Left colon (tissue), 1 donor: ENCODE results near the gene KMT2E.

DNA sequence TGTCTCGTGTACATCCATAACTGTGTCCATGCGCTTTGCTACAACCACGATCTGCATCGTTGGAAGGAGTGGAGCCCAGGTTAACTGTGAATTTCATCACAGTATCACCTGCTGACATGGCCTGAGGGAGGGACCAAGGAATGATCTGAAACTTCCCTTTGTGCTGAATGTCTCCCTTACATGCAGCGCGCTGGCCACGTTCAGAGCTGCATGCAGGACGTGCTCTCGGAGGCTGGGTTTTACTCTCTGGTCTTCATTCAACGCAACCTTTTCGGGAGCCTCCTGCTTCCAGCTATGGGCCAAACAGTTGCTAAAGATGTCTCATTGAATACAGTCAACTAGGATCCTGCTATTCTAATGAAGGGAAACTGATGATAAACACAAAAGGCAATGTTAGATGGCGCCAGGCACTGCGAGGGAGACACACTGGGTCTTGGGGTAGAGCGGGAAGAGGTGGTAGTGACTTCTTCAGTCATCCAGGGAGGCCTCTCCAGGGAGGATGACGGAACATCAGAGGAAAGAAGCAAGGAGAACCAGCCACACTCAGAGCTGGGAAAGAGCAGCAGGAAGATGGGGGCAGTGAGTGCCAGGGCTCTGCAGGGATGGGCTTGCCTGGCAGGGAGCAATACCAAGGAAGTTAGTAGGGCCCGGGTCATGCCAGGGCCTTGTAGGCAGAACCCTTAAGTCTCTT is 222.5 kb downstream of the CUX1 start:
- PRO-cap, result no peak

GRCh38 chr7:102064283-102065175 is 222.1 kb upstream of the SH2B2 start:
- PRO-cap, result no peak

DNA sequence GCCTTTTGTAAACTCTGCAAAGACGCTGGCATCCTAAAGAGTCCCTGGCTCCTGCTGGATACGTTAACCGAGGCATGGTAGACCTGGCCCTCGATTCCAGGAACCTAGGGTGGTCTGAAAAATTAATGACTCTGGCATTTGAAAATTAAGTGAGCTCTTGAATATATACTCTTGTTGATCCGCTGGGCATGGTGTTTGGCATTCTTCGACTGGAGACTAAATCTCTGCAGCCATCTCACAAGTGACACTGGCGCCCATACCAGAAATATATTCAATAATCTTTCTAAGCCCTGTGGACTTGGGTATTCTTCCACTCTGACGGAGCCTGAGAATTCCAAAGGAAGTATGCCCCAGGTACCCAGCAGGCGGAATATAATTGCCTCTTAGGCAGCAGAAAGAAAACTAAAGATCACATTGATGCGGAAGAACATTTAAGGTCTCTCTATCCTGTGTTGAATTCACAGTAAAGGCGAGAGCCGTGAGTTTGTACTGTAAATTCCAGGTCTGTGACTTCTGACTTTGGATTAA is 191.1 kb upstream of the SH2B2 start:
- PRO-cap, result no peak

GRCh38 chr7:102111025-102111978 is 175.4 kb upstream of the SH2B2 start:
- PRO-cap, result no peak

DNA sequence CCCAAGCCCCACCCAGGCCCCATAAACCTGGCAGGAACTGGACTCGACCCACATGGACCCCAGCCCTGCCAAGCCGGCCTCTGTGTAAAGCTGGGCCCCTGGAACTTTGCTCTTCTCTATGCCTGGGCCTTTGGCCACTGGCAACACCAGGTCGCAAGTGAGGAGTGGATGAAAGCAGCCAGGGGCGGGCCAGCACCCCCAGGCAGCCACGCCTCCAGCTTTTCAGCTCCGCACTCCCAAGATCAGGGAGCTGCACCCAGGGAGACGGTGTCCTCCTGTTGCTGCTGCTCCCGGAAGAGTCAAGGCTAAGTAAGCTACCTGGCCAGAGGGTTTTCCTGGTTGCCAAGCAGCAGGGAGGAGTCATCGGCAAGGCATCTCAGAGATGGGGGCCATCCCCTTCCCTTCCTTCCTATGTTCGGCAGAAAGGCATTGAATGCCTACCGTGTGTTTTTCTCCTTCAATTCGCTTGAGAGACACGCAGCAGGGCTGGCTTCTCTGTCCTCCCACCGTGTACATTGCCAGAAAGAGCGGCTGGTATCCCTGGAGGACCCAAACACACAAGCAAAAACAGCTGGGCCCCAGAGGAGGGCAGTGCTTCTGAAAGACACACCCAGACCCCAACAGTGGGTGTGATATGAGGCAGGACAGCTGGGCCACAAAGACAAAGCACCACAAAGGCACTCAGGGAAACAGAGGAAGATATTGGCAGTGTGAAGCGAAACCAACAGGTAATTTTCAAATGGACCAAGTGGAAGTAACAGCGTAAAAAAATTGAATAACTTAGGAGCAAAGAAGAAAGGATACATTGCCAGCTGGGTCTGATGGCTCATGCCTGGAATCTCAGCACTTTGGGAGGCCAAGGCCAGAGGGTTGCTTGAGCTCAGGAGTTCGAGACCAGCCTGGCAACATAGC is 133.2 kb upstream of the SH2B2 start:
- PRO-cap, result no peak

DNA sequence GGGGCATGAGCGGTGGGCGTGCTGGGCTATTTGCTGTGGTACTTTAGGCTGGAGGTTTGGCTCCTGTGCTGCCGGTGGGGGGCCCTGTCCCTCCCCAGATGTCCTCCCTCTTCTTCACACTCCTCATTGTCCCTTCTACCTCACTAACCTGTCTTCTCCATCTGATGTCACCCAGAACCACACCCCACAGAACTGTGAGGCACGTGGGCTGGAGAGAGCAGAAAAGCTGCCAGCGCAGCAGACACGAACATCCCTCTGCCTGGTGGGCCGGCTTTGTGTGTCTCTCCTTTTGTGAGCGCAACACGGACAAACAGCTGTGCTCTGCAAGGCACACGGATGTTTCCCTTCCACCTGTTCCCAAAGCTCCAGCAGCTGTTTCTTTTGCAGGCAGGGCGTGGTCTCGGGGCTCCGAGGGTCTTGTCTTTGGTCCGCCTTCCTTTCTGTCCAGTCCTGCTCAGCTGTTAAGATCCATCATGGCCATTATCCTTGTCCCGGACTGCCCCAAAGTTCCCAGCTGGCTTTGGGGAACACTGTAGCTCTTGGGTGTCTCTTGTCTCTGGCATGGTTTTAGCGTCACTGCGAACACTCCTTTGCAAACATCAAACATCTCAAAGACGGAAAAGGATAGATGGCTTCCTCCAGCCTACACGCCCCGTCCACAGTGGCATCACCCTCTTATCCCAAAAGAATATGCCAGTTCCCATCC is 32.7 kb upstream of the SH2B2 start:
- PRO-cap, result no peak

- PRO-cap, result no peak
Measured at GRCh38 chr7:102822201-102822708, 73.5 kb downstream of the FAM185A start.

DNA sequence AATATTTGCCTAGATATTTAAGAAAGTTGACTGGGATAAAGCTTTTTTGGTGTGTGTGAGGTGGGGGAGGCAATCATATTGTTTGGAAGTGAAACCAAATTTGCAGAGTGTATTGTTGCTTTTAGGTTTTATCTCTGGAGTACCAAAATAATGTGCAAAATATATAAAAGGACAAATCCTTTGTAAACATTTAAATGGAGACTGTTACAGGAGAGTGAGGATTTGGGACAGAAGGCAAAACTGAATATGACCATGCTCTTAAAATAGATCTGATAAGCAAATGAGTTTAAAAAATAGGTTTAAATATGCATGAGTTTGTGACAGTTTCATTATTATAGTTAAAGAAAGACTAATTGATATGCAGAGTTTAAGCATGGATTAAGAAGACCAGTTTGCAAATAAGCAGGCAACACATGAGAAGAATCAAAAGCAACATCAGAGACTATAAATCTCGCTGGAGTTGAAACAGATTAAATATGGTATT is 699 bp downstream of the LRRC17 start:
- PRO-cap, result no peak

DNA sequence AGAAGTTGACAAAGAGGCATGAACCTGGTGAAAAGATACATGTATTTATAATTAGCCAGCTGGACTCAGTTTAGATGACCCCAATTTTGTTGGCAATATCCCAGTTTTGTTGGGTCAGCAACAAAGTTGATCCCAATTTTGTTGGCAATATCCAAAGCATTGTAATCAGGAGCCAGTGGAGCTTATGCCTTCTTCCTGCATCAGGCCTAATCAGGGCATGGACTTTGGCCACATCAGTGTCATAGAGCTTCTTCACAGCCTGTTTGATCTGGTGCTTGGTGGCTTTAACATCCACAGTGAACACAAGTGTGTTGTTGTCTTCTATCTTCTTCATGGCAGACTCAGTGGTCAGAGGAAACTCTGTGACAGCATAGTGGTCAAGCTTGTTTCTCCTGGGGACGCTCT is 3.0 kb upstream of the NAPEPLD start:
- PRO-cap, result bidirectional peak, plus-strand start at position 260 of the sequence, minus-strand start at position 204 of the sequence

DNA sequence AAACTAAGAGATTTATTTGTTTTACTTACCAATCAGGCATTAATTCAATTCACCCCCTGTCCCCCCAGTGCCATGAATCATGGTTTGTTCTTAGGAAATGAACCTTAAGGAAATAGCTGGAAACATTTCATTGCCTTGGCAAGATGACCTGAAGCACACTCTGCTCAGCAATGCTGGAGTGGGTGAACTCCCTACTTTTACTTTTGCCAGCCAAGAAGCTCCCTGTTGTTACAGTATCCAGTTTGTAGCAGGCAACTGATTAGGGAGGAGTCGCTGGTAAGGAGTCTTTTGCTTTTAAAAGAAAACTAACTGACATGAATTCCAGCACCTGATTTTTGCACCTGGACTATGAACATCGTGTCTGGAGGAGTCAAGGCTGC is 13.7 kb upstream of the NAPEPLD start:
- PRO-cap, result no peak

- PRO-cap, result no peak
Measured at GRCh38 chr7:103445137-103445876, 700 bp downstream of the SLC26A5 start.

- PRO-cap, result no peak
Measured at GRCh38 chr7:103660387-103660704, 214.3 kb upstream of the SLC26A5 start.

GRCh38 chr7:104130176-104131244 is 77.3 kb downstream of the ORC5 start:
- PRO-cap, result no peak

DNA sequence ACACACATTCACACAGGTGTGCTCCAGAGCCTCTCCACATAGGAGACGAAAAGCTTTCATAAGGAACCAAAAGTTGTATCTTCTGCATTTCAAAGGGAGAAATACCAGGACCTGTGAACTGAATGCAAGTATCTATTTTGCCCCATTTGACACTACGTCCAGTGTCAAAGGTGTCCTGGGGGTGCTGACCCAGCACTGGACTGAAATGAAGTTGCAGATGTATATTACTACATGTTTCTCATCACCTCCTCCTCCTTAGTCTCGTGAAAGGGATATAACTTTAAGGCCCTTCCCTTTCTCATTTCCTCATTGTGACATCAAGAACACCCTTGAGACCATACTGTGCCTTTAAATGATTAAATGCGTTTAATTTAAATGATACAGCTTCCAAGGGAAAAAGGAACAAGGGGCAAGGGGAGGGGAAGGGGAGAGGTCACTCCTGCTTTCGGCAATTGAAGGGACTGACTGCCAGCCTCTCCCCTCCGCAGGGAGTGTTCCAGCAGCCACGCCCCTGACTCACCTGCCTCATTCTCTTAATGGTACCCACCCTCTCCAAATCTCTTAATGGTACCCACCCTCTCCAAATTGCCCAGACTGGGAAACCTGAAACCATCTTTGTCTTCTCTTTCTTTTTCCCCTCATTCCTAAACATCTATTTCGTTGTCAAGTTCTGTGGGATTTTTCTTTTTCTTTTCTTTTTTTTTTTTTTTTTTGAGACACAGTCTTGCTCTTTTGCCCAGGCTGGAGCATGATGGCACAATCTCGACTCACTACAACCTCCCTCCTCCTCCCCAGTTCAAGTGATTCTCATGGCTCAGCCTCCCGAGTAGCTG is 80.4 kb upstream of the KMT2E start:
- PRO-cap, result unidirectional peak, minus-strand start at position 202 of the sequence; unidirectional peak, minus-strand start at position 257 of the sequence

- PRO-cap, result unidirectional peak, minus-strand start at chr7:105010898
Measured at GRCh38 chr7:105010786-105011193, 3.2 kb upstream of the KMT2E start.

GRCh38 chr7:105012316-105013118 is 1.5 kb upstream of the KMT2E start:
- PRO-cap, result bidirectional peak, plus-strand start at chr7:105012748, minus-strand start at chr7:105012581; bidirectional peak, plus-strand start at chr7:105012899, minus-strand start at chr7:105012815; bidirectional peak, plus-strand start at chr7:105013199, minus-strand start at chr7:105013047

- PRO-cap, result bidirectional peak, plus-strand start at chr7:105014205, minus-strand start at chr7:105014086
Measured at GRCh38 chr7:105014167-105014475, at the start of gene KMT2E. Gene KMT2E, plus strand, starts transcription at chr7:105014205.

DNA sequence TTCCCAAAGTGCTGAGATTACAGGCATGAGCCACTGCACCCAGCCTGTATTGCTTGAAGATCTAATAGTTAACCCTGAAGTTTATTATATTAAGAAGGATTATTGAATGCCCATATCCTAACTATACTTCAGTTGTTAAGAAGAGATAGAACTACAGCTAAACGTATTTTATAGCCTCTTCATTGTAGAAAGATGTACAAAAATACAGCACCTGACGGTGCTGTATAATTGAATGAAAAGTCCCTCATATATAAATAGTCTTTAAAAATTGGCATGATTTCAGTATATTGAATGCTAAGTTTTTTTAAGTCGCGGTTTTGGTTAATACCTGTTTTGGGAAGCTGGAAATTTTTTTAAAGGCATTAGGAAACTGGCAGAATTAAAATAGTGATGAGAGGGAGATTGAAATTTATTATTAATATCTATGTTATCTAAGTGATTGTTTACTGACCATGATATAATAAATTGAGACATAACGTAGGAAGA is 38.9 kb downstream of the KMT2E start:
- PRO-cap, result no peak

DNA sequence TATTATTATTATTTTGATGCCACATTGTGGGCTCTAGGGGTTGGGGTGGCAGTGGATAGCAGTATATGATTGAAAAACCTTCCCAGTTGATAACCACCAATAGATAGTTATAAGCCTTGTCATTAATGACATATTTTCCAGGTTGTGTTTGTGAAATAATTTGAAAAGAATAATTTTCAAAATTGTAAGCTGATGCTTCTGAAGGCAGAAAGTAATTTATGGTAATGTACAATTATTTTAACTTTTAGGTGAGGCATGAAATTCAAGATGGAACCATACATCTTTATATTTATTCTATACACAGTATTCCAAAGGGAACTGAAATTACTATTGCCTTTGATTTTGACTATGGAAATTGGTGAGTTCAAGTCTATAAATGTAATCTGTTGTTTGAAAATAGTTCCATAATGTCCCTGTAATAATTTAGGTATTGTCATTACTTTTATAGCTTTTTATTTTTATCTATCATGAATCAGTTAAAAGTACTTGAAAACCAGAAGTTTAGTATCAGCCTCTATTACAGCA is 67.5 kb downstream of the KMT2E start:
- PRO-cap, result no peak

GRCh38 chr7:105308951-105309399 is 79.7 kb downstream of the SRPK2 start:
- PRO-cap, result no peak